Colon Carcinoma Metastatic in the Brain (tissue), 2 donors: ENCODE results near the genes C15orf48, SLC30A4 and DUT.

DNA sequence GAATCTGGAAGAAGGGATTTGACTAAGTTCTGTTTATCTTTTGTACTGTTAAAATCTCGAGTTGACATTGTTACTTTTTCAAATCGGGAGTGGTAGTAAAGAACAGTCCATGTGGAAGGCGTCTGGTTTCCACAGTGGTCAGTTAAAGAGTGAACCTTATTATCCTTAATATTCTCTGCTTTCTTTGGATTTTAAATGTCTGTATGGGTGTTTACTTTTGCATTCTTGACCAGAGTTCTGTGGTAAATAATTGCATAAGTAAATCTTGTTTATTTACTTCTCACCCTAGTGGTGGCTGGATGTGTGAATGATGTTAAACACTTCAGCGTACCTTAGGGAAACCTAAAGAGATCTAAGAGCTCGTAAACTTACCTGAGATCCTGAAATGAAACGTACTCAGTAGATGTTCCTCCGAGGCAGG is 808 bp downstream of the CTDSPL2 start:
- PRO-cap, 2 experiments, result no peak in any of the 2 experiments

GRCh38 chr15:44651375-44651959 is 12.0 kb downstream of the SPG11 start:
- PRO-cap, 2 experiments, result no peak in any of the 2 experiments

GRCh38 chr15:44682561-44683174 is 19.2 kb upstream of the SPG11 start:
- PRO-cap, 2 experiments, result no peak in any of the 2 experiments

DNA sequence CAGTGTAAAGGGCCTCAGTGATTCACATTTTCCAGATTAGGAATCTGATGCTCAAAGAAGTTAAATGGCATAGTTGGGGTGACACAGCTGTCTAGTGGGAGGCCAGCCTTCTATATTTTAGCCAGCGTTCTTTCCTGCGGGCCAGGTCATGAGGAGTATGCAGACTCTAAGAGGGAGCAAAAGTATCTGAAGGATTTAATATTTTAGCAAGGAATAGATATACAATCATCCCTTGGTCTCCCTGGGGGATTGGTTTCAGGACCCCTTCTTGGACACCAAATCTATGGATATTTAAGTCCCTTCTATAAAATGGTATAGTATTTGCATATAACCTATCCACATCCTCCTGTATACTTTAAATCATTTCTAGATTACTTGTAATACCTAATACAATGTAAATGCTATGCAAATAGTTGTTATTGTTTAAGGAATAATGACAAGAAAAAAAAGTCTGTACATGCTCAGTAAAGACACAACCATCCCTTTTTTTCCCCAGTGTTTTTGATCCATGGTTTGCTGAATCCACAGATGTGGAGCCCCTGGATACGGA is 7.0 kb downstream of the B2M start:
- PRO-cap, 2 experiments, result no peak in any of the 2 experiments

DNA sequence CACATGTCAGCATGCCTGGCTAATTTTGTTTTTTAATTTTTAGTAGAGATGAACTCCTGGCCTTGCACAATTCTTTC is 8.6 kb downstream of the B2M start:
- PRO-cap, 2 experiments, result no peak in any of the 2 experiments

- PRO-cap, 2 experiments, result no peak in any of the 2 experiments
Measured at GRCh38 chr15:45024479-45025057, 1.6 kb downstream of the SORD start.

DNA sequence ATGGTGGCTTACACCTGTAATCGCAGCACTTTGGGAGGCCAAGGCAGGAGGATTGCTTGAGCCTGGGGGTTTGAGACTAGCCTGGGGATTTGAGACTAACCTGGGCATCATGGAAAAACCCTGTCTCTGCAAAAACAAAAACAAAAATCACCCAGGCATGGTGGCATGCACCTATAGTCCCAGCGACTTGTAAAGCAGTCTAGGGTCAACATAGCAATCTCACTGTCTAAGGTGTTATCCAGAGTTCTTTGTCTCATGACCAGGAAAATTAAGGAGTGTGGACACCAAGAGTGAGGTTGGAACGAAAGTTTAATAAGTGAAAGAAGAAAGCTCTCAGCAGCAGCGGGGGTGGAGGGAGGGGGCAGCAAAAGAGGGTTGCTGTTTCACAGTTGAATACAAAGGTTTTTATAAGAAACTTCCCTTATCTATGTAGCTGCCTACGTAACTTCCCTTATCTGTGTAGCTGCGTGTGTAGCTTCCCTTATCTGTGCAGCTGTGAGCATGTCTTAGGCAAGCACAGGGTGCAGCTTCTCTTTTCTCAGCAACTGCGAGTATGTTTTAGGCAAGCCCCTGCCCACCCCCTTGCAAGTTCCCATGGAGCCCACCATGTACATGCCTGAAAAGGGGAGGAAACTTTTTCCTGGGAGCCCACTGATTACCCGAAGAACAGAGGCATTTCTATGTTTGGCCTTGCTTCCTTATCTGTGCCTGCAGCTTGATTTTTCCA is 25.6 kb downstream of the SORD start:
- PRO-cap, 2 experiments, result no peak in any of the 2 experiments

DNA sequence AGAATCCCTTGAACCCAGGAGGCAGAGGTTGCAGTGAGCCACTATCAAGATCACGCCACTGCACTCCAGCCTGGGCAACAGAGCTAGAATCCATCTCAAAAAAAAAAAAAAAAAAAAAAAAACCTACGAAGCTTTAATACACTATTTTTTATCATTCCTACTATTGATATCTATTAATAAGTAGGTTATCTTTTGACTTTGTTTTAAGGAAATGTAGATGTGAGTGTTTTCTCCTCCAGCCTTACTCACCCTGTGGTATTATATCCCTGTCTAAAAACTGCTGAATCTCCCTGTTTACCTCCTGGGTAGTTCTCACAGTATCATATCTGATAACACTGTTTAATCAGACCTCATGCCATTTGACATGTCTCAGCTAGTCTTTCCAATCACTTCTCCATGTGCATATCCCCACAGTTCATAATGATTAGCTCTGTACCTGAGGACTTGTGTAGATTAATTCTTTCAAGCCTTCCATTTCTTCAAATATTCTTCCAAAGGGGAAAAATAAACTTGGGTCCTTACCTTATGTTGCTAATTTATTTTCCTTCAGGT is 30.8 kb downstream of the DUOX2 start:
- PRO-cap, 2 experiments, result no peak in any of the 2 experiments

DNA sequence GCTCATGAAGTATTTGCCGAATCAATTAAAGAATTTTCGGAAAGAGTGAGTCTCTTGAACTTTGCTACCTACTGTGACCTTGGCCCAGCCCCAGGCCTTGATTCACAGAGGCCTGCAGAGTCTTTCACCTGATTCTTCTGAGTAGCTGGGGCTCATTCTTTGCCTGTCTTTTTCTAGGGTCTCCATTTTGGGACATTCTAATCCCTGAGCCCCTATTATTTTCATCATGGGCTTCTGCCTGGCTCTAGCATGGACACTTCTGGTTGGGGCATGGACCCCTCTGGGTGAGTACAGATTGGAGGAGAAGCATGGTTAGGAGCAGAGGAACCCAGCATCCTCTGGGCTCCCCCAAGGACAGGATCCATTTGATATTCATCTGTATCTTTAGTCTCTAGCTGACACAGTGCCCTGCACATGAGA is 2.0 kb downstream of the DUOX1 start:
- PRO-cap, 2 experiments, result no peak in any of the 2 experiments

DNA sequence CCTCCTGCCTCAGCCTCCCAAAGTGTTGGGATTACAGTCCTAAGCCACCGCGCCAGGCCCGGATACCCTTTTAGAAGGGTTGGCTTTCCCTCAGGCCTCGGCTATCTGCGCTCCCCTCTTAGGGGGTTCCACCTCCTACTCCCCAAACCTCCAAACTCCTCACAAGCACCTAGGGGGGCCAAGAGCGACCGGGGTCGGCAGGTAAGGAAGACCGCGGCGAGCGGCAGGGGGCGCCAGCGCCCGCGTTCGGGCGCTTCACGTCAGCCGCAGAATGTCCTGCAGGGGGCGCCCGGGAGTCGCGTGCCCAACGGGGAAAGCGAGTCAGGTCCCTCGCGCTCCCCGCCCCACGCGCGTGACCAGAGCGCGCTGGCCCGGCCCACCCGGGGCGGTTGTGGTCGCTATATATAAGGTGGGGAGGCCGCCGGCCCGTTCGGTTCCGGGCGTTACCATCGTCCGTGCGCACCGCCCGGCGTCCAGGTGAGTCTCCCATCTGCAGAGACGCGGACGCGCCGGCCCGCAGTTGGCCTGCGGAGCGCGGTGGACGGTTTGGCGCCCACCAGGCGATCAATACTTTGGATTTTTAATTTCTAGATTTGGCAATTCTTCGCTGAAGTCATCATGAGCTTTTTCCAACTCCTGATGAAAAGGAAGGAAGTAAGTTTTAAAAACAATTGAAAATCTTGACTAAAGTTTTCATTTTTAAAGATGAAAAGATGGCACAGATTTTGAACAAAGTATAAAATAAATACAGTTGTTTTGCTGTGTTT is at the start of gene C15orf48:
TSS of gene C15orf48 (plus strand) at position 432 of the 767 bp plus-strand sequence.
- PRO-cap, 2 experiments, result peak in 2 of 2 experiments; most common plus-strand start position 433 of the sequence (in 2)

GRCh38 chr15:45522714-45523572 is at the start of gene SLC30A4:
SLC30A4 (minus strand) TSS chr15:45522755.
- PRO-cap, 2 experiments, result peak in 2 of 2 experiments; most common plus-strand start chr15:45522817 (in 2); most common minus-strand start chr15:45522755 (in 2)

DNA sequence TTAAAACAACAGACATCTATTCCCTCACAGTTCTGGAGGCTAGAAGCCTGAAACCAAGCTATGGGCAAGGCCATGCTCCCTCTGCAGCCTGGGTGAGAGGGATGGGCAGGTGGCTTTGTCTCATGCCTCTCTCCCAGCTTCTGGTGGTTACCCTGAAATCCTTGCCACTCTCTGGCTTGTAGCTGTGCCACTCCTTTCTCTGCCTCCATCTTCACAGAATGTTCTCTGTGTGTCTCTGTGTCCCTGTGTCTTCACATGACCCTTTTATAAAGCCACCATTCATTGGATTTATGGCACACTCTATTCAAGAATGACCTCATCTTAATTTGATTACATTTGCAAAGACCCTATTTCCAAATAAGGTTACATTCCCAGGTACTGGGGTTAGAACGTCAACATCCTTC is 24.6 kb downstream of the SQOR start:
- PRO-cap, 2 experiments, result no peak in any of the 2 experiments

DNA sequence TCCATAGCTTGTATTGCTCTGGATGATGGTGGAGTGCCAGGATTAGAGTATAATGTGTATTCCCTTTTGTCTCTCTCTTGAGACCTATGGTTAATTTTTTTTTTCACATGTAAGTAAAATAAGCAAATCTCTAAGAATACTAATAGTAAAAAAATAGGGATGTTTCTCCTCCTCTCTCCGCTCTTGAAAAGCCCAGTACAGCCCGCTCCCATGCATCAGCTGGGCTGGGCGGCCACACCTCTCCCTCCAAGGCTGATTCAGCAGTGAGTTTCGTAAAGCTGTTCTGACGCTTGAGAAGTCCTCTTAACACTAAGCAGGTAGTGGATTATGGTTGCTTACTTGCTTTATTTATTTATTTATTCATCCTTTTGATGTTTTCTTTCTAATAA is 284.8 kb downstream of the SQOR start:
- PRO-cap, 2 experiments, result no peak in any of the 2 experiments

- PRO-cap, 2 experiments, result peak in 1 of 2 experiments; most common plus-strand start chr15:46440234 (in 1)
Measured at GRCh38 chr15:46440176-46440504, 805.3 kb downstream of the SQOR start.

DNA sequence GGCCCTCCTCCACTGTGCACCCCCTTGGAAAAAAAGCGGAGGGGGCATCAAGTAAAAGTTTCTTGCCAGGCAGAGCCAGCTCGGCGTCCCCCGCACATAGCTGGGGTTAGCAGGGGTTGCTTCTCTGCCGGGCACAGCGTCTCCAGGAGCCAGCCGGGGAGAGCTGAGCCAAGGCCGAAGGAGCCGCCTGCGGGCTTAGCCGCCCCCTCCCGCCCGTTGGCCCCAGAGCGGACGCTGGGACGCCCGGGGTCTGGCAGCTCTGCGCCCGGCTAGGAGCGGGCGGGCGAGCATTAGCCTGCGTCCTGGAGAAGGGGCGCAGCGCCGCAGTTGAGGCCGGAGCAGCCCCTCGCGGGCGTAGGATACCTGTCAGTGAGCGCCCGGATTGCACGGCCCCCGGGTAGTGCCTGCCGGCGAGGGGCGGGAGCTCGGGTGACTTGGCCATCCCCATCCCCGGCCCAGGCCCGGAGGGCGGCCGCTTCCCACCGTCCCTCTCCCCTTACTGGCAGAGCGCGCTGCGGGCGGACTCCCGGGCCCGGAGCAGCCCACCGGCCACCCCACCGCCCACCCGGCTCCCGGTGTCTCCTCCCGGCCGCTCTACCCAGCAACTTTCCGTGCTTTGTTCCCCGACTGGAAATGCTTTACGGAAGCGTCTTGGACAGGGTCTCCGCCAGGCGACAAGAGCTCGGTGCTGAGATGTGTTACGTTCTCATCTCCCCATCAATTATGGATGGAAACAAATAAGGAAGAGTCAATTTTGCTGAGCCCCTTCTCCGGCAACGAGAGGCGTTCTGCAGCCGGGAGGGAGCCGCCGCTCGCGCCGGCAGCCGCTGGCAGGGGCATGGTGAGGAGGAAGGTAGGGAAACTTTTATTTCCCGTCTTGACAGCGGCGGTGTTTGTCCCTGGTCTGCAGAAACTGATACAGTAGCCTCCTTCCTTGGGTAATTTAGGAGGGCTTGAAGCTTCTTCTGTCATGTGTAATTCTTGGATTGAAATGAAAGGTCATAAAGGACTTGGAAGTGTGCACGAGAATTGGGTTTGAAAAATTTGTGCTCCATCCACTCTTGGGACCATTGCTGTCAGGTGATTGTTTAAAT is 1.1 kb downstream of the SEMA6D start:
- PRO-cap, 2 experiments, result peak in 1 of 2 experiments; most common plus-strand start position 400 of the sequence (in 1); most common minus-strand start position 406 of the sequence (in 1)

GRCh38 chr15:47812466-47813012 is 95.2 kb downstream of the SEMA6D start:
- PRO-cap, 2 experiments, result no peak in any of the 2 experiments

GRCh38 chr15:48002558-48003232 is 118.1 kb upstream of the SLC24A5 start:
- PRO-cap, 2 experiments, result no peak in any of the 2 experiments

DNA sequence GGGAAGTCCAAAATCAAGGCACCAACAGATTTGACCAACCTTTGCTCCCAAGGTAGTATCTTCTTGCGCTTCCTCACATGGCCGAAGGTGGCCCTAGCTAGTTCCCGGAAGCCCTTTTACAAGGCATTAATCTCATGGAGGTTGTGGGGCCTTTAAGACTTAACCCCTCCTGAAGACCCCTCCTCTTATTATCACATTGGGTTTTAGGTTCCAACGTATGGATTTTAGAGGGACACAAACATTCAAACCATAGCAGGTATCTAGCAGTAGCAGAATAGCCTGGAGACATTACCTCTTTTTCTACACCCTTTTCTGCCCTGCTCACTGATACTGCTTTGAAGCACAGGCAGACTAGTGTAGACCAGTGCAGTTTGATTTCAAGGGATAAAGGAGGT is 21.9 kb upstream of the SLC24A5 start:
- PRO-cap, 2 experiments, result no peak in any of the 2 experiments

DNA sequence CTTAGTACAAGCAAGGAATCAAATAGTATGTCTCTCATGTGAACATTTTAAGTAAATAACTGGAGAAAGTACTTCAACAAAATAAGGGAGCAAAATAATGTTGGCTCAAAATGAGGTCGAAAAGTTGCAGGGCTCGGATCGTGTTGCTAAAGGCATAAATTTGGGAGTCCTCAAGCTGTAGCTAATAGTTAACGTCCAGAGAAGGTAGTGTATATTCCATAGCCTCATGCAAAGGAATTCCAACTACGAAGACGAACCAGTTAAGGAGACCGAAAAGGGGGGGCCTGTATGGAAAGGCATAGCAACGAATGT is 864 bp upstream of the DUT start:
- PRO-cap, 2 experiments, result peak in 1 of 2 experiments; most common plus-strand start position 108 of the sequence (in 1)

- PRO-cap, 2 experiments, result peak in 2 of 2 experiments; most common plus-strand start chr15:48331429 (in 2); most common minus-strand start chr15:48331366 (in 1)
Measured at GRCh38 chr15:48331248-48331624, at the start of gene DUT. DUT (plus strand) TSS chr15:48331429.